Metastatic Liver Carcinoma in the Adrenal Gland (tissue), 2 donors: ENCODE results near the genes B3GNT9, ELMO3 and TSNAXIP1.

DNA sequence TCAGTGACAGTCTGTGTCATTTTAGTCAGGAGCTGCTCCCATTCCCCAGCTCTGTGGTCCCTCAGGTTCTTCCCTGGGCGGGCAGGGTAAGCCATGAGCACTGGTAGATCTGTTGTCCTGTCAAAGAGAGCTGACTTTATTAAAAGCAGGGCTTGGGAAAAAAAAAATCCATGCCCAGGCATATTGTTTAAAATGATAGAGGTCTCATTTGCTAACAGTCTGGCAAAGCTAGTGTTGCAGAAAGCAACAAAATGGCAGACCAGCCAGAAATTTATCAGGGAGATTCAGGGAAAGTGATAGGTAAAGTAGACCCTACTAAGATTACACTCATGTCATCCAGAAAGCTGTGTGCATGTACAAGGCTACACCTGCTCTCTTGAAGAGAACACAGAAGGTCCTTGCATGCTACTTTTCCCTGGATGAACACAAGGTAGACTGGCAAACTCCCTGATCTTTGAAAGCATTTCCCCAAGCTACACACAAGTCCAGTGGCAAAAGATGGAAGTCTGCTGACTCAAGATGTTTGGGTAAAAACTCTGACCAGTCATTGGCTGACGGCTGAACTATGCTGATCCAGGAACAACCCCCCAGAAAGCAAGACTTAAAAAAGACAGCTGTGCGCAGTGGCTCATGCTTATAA is 38.8 kb downstream of the CBFB start:
- PRO-cap, 2 experiments = no peak in any of the 2 experiments

DNA sequence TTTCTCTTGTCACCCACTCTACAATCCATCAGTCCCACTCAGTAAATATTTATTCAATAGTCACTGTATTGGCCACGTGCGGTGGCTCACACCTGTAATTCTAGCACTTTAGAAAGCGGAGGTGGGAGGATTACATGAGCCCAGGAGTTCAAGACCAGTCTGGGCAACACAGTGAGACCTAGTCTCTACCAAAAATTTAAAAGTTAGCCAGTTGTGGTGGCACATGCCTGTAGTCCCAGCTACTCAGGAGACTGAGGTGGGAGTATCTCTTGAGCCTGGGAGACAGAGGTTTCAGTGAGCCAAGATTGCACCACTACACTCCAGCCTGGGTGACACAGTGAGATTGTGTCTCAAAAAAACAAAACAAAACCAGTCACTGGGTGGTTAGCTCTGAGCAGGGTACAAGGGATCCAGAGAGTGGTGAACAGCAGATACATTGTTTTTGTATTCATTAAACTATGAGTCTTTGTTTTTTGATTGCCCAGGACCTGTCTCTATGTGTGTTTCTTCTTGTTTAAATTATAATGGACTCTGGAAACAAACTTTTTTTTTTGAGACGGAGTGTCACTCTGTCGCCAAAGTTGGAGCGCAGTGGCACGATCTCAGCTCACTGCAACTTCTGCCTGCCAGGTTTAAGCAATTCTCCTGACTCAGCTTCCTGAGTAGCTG is 6.9 kb downstream of the PHAF1 start:
- PRO-cap, 2 experiments = no peak in any of the 2 experiments

DNA sequence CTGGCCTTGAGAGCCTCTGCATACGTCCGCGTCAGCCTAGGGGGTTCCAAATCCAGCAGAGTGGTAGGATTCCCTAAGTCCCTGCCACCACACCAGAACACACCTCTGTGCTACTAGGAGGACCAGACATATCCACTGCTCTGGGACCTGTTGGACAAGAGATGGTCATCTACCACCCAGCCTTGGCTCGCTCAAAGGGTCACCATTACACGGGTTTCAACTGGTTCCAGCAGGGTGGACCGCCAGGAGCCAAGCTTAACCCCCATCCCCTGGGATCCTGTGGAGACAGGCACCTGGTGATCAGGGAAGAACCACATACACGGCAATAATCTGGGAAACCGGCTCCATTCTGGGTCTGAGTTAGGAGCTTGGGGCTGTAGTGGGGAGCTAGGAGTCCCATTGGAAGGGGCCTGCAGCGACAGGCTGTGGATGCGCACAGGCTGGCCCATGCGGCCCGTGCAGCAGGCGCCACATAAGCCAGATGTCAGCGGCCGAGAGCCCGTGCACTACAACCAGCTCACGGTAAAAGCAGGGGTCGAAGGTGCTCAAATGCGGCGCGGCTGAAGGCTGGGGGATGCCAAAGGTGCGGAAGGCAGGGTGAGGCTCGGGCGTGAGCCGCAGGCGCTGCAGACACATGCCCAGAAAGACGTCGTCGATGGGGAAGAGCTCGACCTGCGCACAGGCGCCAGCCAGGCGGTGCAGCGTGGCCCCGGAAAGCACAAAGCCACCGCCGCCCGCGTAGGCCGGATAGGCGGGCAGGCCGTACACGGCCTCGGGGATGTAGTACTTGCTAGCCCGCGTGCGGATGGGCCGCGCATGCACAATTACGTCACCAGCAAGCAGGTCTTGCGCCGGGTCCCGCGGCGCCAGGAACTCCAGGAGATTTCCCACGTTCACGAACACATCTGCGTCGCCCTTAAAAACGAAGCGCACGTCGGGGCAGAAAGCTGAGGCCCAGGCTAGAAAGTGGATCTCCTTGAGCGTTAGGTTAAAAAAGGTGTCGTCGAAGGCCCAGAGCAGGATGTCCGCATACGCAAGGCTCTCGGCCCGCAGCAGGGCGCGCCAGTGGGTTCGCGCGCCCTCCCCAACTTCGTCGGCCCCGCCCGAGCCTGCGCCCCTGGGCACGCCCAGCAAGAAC is 1.5 kb downstream of the B3GNT9 start:
- PRO-cap, 2 experiments = no peak in any of the 2 experiments

DNA sequence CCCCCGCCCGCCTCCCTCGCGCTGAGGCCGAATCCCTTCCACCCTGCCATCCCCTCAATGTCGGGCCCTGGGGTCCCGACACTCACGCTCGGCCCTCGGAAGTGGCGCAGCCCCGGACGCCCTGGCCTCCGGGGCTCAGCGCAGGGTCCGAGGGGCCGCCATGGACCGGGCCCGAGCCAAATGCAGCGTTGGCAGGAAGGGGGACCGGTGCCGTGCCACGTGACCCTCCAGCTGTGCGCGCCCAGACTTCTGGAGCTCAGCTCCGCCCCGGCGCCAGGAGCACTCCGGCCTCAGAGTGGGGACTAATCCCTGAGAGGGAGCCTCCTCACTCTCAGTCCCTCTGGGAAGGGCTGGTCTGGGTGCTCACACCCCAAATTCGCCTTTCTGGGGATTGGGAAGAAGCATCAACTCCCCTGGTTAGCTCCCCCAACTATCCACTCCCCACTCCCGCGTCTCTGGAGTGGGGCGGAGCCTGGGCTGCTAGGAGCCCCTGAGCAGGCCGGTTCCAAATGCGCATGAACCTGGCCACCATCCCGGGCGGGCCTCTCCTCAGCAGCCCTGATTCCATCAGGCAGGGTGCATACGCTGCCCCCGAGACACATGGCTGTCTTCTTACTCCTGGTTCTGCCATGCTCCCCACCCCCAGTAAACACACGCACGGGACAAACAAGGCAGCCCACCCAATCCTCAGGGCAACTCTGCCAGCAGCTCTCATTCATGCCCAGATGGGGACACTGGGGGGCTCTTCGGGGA is at the start of gene B3GNT9:
TSS of gene B3GNT9 (minus strand) at position 220 of the 753 bp plus-strand sequence.
- PRO-cap, 2 experiments = peak in 1 of 2 experiments; most common minus-strand start position 457 of the sequence (in 1)

- PRO-cap, 2 experiments = no peak in any of the 2 experiments
Measured at GRCh38 chr16:67177392-67177855, 6.3 kb downstream of the MATCAP1 start.

DNA sequence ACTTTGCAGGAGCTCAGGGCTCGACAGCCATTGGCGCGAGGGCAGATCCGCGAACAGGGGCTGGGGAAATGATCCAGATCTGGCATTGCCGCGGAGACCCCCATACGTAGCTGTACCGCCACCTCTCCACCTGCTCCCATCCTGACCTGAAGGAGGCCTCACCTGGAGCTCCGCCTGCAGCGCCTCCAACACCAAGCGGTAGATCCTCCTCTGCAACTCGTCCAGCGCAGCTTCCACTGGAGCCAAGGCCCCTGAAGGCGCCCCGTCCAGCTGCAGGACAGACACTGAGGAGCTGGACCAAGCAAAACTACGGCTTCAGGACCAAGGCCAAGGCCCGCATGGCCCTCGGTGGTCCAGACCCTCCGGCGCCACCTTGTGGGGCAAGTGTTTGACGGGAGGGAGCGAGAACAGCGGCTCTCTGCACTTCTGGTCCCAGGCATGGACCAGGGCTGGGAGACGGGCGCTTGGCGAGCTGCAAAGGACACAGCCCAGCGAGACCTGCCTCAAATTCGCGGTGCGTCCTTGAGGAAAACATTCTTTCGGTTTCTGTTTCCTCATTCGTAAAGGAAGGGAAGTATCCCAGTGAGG is 1.5 kb upstream of the MATCAP1 start:
- PRO-cap, 2 experiments = no peak in any of the 2 experiments

DNA sequence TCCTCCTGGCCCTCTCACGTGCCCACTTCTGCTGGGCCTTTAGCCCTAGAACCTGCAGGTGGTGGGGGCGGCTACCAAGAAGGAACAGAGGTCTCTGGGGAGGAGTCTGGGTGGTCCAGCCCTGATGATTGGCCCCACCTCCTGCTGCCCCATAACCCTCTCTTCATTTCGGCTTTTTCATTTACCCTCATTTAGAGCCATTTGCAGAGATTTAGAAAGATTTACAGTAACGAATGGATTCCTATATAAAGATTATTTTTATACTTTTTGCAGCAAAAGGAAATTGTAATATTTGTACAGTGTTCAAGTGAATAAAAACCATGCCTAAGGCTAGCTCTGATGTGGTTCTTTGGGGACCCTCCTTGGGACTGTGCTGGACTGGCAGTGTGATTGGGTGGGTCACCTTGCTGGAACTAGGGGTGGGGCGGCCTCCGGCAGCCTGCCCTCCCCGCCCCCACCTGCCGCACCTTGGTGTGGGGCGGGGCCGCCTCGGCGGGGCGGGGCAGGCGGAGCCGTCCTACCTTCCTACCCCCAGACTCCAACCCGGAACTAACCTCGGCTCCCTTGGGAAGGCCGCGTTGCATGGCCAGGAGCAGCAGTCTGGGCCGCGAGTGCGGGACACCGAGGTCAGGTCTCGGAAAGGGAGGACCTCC is at the start of gene ELMO3:
TSS of gene ELMO3 (plus strand) at position 546 of the 653 bp plus-strand sequence.
- PRO-cap, 2 experiments = no peak in any of the 2 experiments

DNA sequence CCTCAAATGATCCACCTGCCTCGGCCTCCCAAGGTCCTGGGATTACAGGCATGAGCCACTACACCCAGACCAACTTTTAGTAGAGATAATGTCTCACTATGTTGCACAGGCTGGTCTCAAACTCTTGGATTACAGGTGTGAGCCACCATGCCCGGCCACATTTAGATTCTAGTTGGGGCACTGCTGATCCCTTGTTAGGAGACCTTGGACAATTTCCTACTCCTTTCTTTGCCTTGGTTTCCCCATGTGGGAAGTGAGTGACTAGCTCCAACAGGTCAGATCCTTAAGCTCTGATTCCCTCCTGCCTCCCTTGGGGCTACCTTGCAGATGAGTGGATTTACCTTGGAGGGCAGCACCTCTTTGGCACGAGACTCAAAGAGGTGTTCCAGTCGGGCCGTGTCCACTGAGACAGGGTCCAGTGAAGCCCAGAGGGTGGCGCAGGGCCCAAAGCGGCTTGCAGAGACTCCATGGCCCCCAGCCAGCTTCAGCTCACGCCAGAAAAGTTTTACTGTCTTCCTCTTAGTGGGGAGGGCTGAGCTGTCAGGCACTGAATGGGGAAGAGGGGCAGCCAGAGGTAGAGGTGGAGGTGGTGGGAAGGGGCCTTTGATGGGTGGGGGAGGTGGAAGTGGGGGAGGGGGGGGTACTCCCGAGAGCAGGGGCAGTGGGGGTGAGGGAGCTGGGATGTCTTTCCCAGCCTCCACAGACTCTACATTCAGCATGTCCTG is 6.5 kb downstream of the TMEM208 start:
- PRO-cap, 2 experiments = no peak in any of the 2 experiments

DNA sequence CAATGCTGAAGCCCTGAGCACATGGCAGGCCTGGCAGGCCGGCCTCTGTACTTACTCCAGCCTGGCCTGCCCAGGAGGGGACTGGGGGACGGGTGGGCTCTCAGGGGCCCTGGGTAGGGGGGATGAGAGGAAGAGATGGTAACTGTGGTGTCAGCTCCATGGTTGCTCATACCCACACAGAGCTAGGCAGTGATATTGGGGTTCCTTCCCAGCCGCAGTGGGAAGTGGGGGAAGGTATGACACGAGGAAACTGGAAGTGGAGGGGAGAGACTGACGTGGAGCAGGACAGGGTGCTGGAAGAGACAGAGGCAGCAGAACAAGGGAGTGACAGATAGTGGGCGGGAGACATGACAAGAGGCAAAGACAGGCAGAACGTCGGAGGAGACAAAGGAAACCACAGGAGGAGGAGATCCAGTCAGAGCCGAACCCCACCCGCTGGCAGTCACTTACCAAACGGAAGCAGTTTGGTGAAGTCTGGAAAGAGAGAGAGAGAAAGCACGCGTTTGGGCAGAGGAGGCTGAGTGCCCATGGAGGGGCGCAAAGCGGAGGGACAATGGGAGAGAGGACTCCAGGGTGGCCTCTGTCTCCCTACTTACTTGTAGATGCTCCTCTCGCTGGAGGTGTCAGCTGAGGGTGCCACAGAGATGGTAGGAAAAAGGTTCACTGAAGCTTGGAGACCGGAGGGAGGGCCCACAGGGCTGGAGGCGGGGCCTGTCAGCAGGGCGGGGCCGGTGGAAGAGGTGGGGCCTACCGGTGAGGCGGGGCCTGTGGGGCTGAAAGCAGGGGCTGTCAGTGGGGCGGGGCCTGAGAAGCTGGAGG is 9.2 kb downstream of the TMEM208 start:
- PRO-cap, 2 experiments = no peak in any of the 2 experiments

GRCh38 chr16:67430705-67431046 is 245 bp upstream of the HSD11B2 start:
- PRO-cap, 2 experiments = peak in 2 of 2 experiments; most common minus-strand start chr16:67430937 (in 2)

GRCh38 chr16:67437512-67438079 is 6.7 kb downstream of the HSD11B2 start:
- PRO-cap, 2 experiments = no peak in any of the 2 experiments

GRCh38 chr16:67537580-67538409 is 9.2 kb downstream of the RIPOR1 start:
- PRO-cap, 2 experiments = no peak in any of the 2 experiments

- PRO-cap, 2 experiments = no peak in any of the 2 experiments
Measured at GRCh38 chr16:67542375-67543049, 13.9 kb downstream of the RIPOR1 start.

- PRO-cap, 2 experiments = no peak in any of the 2 experiments
Measured at GRCh38 chr16:67547569-67548564, 14.5 kb upstream of the CTCF start.

- PRO-cap, 2 experiments = no peak in any of the 2 experiments
Measured at GRCh38 chr16:67599232-67599896, 37.0 kb downstream of the CTCF start.

DNA sequence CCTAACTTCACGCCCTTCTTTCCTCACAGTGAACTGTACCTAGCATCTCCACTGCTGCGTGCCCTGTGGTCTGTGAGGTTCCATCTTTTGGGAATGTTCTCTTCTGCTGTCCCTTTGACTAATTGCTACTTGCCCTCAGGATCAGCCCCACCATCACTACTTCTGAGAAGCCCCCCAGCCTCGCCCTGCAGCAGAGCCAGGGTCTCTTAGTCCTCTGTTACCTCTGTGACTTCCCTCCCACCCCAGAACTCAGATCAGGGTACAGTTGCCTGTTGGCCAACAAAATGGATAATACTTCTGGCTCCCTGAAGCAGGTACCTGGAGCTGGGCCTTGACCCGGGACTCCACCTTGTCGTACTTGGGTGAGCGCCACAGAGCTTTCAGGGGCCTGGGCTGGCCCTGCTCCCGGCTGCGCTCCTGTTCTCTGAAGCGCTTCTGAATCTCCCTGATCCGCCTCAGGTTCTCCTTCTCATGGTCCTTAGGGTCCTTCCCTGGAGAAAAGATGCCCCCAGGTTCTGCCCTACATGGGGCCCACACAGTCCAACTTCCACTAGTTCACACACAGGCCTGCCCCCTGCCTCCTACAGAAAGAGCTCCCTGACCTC is 1.8 kb downstream of the ENKD1 start:
- PRO-cap, 2 experiments = no peak in any of the 2 experiments

- PRO-cap, 2 experiments = no peak in any of the 2 experiments
Measured at GRCh38 chr16:67729790-67730345, 10.8 kb upstream of the GFOD2 start.

DNA sequence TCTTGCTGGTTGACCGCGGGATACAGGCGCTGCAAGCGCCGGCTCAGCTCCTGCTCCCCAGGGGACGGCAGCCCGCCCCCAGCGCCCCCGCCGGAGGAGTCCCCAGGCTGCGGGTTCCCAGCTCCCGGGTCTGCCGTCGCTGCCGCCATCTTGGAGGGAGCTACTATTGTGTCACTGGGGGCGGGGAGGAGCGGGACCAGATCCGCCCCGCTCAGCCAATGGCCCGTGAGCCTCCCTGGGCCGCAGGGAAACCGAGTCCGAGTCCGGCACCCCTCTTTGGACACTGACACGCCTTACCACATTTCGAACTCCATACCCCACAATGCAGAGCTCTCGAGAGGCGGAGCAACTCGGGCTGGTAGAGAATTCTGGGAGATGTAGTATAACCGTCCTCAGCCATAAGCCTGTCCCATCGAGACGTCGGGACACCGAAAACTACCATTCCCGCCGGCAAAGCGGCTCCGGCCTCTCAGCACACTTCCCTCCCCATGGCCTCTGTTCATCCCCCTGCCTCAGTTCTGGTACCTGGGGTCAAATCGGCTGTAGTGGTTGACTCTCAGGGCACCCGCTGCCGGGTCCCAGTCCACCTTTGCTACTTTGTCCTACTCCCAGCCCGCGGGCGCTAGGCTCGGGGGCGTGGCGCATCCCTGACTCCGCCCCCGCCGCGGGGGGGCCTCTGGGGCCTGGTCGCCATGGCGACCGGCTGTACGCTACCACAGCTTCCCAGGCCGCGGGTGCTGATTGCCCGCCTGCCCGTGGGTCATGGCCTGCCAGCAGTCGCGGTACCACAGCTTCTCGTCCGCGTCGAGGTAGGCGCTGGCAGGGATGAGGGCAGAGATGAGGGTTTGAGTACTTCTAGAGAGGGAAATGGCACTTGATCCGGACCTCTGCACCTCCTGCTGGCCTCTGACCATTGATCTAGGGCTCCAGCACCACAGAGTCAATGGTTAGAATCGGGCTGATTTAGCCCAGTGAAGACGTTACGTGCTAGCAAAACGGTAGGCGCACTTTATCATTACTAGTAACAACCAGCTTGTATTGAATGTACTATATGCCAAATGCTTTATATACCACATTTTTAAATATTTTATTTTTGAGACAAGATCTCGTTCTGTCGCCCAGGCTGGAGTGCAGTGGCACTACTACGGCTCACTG is at the start of gene TSNAXIP1:
TSS of gene TSNAXIP1 (plus strand) at position 502 of the 1,155 bp plus-strand sequence.
- PRO-cap, 2 experiments = peak in 2 of 2 experiments; most common plus-strand start position 412 of the sequence (in 2); most common minus-strand start position 132 of the sequence (in 2)

DNA sequence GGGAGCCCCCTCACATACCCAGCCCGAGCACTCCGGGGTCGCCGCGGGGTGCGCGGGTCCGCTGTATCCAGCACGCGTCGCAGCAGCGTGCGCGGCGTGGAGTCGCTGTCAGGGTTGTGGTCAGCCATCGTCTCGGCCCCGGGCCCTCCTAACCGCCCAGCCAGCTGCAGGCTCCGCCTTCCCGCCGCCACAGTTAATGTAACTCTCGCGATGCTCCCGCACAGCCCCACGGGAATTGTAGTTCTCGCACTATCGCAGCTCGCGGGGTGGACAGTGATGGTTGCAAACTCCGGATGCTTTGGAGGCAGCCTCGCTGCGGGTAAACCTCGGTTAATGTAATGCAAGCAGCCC is 8.4 kb upstream of the THAP11 start:
- PRO-cap, 2 experiments = peak in 2 of 2 experiments; most common plus-strand start position 264 of the sequence (in 1); most common minus-strand start position 195 of the sequence (in 2)

DNA sequence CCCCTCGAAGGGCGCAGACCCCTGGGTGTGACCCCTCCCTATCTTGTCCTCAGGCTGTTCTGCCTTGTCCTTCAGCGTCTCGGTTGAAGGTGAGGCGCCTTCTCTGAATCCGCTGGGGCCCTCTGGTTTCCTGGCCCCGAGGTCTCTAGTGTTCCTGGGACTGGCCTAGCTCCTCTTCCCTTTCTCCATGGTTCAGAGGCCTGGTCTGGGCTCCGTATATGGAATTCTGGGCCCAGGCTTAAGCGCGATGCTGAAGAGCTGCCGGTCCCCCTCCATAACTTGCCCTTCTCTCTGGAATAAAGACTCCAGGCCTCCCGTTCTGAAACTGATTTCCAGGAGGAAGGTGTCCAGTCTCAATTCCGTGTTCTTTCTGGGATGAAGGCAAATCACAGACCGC is 631 bp downstream of the EDC4 start:
- PRO-cap, 2 experiments = no peak in any of the 2 experiments